Thoracic aorta endothelial cell (primary cell): ENCODE measurements around a stretch of chr11.

DNA sequence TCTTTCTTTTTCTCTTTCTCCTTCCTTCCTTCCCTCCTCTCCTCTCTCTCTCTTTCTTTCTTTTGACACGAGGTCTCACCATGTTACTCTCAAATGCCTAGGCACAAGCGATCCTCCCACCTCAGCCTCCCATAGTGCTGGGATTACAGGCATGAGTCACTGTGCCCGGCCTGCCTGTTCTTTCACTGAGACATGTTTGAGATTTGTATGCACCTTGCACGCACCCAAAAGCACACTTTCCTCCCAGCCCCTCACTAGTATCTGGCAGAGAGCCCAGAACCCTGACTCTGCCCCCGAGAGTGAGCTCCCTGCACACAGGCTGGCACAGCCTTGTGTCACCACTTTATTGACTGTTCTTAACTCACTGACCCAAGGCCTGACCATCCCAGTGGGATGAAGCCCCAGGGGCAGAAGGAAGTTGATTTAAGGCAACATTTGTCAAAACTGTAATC lies 56.9 kb downstream of the CD6 start:
- CAGE, long polyA plus RNA: no peak

DNA sequence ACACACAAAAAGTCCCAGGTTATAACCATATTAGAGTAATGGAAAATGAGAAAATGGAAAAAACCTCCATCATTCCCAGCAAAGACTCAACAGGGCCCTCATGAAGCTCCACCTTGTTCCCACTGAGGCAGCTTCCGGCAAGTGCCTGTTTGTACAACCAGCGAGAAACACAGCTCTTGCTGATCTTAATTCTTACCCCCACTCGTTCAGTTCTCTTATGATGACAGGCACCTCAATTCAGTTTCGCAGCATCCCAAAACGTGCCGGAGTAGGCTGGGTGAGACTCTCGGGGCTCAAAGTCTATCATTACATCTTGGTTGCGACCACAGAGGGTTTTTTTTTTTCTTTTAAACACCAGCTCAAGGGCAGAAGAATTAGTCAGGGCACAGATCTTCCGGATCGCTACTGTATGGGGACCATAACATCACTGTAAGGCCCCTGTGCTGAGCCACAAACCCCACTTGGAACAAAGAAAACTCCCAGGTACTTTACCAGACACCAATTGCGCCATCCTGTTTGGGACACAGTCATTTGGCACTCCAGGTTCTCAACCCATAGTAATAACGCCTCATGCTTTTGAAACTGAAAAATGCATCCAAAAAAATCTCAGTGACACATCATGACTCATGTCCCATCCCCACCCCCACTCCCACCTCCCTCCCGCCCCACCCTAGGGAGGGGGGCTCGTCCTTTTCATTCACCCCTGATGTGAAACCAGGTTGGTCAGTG lies 41.2 kb upstream of the CD5 start:
- CAGE, long polyA plus RNA: no peak

GRCh38 chr11:61066093-61066367 lies 36.3 kb upstream of the CD5 start:
- CAGE, long polyA plus RNA: no peak

- CAGE, long polyA plus RNA: no peak
Measured at GRCh38 chr11:61114389-61114817, 12.1 kb downstream of the CD5 start.

GRCh38 chr11:61153825-61154204 lies 7.4 kb downstream of the VPS37C start:
- CAGE, long polyA plus RNA: no peak

DNA sequence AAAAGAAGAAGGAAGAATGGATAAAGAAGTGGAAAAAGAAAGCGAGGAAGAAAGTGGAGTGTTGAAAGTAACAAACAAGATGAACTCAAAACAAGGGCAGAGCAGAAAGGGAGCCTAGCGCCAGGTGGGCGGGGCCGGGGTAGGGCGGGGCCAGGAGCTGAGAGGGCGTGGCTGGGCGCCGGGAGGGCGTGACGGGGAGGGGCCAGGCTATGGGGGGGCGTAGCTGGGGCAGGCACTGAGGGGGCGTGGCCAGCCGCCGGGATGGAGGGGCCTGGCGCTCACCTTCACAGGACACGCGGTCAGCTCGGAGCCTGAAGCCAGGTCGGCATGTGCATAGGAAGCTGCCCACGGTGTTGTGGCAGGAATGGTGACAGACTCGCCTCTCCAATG lies 13.6 kb downstream of the VWCE start:
- CAGE, long polyA plus RNA: no peak

GRCh38 chr11:61299323-61300356 lies 4.5 kb upstream of the VWCE start:
- CAGE, long polyA plus RNA: no peak

DNA sequence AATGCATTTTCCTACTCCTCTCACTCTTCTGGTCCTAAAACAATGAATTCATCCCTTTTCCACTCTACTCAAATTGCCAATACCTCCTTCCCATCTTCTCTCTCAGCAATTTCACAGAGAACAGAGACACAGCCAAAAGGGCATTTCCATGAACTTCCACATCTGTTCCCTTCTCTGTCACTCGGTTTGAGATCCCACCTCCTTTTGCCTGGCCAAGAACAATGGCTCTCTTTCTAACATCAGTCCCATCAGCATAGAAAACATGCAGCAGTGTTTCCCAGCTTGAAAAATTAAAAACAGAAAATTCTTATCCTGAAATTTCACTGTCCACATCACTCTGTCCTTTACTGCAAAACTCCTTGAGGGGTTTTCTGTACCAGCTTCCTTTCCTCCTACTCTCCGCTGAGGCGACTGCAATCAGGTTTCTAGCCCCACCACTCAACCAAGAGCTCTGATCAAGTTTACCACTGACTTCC lies 11.8 kb upstream of the VWCE start:
- CAGE, long polyA plus RNA: no peak

- CAGE, long polyA plus RNA: no peak
Measured at GRCh38 chr11:61333733-61334309, 793 bp downstream of the TKFC start.

- CAGE, long polyA plus RNA: no peak
Measured at GRCh38 chr11:61344142-61344347, 11.0 kb downstream of the TKFC start.

DNA sequence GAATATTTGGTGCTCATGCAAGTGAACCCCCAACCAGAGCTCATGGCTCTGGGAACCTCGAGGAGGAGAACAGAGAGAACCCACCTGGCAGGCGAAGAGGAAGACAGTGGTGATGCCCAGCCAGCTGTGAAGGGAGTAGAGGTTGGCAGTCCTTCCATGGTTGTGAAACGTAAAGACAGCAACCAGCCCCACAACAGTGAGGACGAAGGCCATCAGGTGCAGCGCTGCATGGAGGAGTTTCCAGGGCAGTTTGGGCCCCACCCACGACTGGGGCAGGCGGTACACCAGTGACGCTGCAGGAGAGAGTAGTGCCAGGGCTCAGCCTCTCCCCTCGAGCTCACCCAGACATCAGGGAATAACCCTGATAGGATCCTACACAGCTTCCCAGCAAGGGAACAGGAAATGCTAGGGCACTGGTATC lies 8.0 kb downstream of the CYB561A3 start:
- CAGE, long polyA plus RNA: no peak

DNA sequence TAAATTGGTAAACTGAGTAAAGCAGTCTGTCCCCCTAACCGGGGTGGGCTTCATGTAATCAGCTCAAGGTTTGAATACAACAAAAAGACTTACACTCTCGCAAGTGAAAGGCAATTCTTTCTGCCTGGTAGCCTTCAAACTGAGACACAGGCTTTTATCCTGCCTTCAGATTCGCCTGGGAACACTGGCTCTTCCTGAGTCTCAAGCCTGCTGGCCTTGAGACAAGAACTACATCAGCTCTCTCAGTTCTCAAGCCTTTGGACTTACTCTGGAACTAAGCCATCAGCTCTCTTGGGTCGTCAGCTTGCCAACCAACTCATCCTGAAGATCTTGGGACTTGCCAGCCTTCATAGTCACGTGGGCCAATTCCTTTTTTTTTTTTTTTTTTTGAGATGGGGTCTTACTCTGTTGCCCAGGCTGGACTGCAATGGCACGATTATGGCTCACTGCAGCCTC lies 8.1 kb upstream of the PPP1R32 start:
- CAGE, long polyA plus RNA: no peak

- CAGE, long polyA plus RNA: no peak
Measured at GRCh38 chr11:61489931-61490788, 9.2 kb downstream of the PPP1R32 start.

DNA sequence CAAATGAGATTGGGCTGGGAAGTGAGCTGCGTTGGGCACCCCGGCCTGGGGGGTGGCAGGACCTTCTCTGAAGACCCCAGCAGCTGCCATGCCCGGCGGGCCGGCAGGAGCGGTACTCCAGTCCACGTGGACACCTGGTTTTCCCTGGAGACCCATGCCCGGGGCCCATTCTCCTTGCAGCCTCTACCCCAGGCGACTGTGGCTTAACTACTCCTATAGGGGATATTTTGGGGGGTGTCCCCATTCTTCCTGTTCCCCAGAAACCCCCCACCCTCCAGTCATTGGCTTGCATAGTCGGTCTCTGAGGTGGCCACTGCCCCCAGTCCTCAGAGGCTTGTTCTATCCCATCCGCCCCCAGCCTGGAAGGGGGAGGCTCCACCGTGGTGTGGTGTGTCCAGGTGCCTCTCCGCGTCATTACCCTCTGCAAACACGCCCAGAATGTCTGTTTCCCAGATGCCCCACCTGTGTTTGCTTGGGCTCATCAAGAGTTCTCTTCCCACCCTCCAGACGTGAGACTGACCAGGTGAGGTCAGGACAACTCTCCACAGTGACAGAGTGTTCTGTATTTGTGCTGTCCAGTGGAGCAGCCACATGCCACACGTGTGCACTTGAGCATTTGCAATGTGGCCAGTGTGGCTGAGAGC lies 24.7 kb downstream of the LRRC10B start:
- CAGE, long polyA plus RNA: no peak

DNA sequence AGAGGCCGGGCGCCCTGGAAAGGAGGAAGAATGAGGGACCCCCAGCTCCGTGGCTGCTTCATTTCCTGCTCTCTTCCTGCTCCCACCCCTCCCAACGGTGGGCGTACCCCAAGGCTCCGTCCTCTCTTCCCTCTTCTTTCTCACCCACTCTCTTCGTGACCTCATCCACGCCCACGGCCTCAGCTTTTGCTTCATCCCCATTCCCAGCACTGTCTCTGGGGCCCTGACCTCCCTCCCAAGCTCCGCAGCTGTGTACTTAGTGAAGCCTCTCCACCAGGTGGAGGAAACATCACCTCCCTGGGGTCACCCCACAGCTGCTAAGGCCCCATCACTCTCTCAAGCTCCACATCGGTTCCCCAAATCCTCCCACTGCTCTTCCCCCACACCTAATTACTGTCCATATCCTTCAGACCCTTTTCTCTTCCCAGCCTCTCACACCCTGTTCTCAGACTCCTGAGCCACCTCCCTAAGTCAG lies 7.8 kb upstream of the SYT7 start:
- CAGE, long polyA plus RNA: no peak

DNA sequence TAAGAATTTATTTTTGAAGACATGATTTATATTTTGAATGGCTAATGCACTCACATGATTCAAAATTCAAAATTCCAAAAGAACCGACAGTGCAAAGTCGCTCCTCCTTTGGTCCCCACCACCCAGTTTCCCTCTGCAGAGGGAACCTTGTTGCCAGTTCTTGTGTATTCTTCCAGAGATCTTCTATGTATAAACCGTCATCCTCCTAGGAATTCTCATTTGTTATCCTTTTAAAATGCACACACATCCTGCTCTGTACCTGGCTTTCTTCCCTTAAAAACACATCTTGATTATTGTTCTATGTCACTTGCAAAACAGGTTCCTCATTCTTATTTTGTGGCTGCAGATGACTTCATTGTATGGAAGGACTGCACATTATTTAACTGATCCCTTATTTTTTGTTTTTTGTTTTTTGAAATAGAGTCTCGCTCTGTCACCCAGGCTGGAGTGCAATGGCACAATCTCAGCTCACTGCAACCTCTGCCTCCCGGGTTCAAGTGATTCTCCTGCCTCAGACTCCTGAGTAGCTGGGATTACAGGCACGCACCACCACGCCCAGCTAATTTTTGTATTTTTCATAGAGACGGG lies 26.6 kb upstream of the SYT7 start:
- CAGE, long polyA plus RNA: no peak

DNA sequence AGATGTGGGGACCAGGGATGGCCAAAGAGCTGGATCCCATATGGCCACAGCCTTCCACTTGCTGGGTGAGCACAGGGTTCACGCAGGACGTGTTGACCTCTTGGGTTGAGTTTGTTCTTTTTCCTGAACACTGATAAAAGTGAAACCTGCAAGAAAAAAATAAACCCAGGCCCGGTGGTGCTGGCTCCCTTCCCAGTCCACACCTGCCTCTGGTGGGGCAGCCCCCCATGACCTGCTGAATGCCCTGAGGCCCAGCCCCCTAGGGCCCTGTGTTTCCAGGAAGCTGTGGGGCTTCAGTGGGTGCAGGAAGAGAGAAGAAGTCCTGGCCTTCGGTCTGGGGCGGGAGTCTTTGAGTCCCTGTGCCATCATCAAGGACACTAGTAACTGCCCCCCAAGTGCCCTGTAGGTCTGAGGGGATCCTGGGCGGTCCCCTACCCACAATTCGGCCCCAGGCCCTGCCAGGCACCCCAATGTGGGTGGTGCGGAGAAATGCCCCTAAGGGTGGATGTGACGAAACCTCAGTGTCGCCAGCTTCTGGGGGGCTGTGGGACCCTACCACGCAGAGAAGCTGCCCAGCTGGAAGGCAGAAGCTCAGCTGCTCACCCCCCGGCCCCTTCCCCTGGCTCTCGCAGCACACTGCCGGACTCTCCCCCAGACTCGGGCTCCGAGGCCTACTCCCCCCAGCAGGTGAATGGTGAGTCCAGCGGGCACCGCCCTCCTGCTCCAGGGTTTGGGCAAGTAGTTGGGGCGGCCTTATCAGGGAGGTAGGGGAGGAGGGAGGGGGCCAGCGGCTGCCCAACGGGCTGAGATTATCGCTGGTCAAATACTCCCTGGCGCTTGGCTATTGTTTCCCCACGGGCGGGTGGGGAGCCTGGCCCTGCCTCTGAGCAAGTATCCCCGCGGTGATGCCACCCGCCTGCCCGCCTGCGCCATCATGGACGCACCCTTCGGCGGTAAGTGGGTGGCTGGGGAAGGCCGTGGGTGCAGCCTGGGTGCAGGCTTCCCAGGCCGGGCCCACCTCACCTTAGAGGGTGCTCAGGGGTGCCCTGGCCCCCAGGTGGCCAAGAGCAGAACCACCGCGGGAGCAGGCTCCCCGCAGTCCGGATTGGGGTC lies 16.5 kb downstream of the MYRF start:
- CAGE, long polyA plus RNA: no peak

DNA sequence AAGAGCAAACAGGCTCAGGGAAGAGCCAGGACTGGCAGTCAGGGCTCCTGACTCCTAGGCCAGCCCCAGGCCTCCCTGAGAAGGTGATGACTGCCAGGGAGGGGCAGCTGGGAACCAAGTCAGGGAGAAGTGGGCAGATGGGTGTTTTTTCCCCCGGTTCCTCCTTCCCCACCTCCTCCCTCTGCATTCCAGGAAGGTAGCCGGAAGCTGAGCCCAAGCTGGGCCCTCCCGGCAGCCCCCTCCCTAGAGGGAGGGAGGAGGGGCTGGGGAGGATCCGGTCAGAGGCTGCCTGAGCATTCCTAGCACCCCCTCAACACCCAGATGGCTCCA lies 19.6 kb downstream of the MYRF start:
- CAGE, long polyA plus RNA: no peak

- CAGE, long polyA plus RNA: no peak
Measured at GRCh38 chr11:61796635-61797219, 4.0 kb downstream of the FEN1 start.

DNA sequence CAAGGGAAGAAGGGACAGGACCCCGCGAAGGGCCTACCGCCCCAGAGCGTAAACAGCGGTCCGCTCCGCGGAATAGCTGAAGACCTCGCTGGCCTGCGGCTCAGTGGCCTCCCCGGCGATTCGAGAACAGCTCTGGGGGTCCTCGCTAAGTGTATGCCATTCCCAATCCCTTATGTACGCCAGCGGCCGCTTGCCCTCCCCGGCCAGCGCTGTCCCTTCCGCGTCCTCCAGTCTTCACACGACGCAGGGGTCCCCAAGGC lies 1.1 kb downstream of the FADS1 start:
- CAGE, long polyA plus RNA: no peak